ENCODE measurements around a stretch of chr1.

DNA sequence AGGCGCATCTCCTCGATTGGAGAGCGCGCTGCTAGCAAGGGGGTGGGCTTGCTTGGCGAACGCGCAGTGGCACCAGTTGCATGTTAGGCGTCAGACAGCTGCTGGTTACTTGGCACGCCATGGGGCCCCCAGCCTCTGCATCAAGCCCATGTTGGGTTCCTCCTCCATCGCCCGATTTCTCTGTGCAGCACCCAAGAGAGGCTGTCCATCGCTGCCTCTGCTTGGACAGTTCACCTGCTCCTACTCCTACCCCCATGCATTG, 400 bp upstream of the PHLDA3 start:
- RRBS, 2 experiments, result no CpG with 5 or more reads among the region's 12 CpGs

GRCh38 chr1:201486066-201486772, 17.2 kb upstream of the PHLDA3 start:
- RRBS, 2 experiments, result no CpG with 5 or more reads among the region's 4 CpGs

GRCh38 chr1:201488997-201490132, 17.6 kb downstream of the CSRP1 start:
- RRBS, 2 experiments, result no CpG with 5 or more reads among the region's 12 CpGs

DNA sequence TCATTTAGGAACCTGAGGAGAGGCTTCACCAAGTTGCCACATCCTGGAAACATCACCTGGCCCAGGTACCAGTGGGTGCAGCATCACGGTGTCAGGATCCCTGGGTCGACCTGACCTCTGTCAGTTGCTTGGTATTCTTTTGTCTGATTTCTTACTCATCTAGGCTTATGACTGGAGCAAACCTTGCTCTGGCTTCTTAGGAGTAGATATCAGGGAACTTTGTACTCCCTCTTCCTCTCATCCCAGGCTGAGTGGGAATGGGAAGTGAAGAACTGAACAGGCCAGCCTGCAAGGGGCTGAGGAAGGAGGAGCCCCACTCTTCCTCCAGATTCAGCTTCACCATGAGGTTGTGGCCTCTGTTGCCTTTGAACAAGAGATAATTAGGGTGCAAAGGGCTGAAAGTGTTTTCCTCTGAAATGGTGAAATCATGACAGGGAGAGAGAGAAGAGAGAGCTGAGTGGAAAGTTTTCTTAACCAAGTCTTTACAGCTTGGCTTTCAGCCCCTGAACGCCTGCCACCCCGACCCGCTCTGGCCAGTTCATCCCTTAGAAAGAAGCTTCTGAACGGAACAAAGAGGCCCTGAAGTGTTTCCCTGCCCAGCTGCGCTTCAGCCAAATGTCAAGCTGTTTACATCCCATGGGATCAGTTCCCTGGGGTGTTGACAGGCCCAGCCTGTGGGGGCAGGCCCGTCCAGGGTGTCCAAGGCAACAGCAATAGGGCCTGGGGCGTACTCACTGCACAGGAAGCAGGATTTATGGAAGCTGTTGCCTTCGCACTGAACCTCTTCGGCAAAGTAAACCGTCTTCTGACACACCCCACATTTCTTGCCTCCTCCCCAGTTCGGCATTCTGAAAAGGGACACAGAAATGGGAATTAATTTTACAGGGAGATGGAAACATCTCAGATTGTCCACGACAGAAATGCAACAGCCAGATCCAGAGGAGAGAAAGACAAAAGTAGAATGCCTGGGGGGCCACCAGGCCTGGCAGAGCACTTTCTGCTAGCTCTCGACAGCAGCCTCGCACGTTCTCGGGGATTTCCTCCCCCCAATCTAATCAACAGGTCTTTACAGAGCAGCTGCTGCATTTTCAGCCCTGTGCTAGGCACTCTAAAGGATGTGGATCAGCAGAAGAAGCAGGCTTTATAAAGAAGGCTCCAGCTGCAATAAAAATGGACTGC, 11.1 kb downstream of the CSRP1 start:
- RRBS, 2 experiments, result no CpG with 5 or more reads among the region's 18 CpGs

DNA sequence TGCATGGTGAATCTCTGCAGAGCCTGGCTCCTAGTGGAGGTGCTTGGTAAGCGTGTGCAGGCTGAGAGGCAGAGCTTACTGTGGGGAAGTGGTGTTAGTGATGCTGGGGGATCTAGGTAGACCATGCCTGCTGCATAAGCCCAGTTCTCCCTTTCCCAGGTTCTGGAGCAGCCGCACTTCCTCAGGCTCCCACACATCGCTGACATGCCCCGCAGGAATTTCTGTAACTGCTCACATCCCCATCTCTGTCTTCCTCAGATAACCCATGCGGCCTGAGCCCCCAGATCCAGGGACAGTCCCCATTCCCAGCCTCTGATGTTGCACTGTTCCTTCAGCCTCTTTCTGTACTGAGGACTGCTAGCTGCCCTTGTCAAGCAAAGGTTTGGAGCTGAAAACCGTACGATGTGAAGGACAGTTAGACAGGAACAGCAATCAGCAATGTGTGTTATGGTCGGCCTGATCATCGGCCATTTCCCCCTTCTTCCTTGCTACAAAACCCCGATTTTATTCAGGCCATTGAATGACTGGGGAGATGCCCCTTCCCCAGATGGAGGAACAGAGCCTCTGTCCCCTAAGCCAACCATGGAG, 8.0 kb downstream of the CSRP1 start:
- RRBS, 2 experiments, result no CpG with 5 or more reads among the region's 10 CpGs

- RRBS, 2 experiments, result no CpG with 5 or more reads among the region's 5 CpGs
Measured at GRCh38 chr1:201505846-201506456, 972 bp downstream of the CSRP1 start.

DNA sequence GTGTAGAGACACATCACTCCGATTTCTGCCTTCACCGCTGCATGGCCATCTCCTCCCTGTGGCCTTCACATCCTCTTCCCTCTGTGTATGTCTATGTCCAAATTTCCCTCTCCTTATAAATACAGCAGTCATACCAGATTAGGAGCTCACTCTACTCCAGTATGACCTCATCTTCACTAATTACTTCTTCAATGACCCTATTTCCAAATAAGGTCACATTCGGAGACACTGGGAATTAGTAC, 16.0 kb downstream of the NAV1 start:
- RRBS, 2 experiments, result no CpG with 5 or more reads among the region's 3 CpGs

GRCh38 chr1:201559688-201560265, 20.9 kb downstream of the NAV1 start:
- RRBS, 2 experiments, result no CpG with 5 or more reads among the region's 13 CpGs

GRCh38 chr1:201656148-201656511, 117.2 kb downstream of the NAV1 start:
- RRBS, 2 experiments, result no CpG with 5 or more reads among the region's 3 CpGs

DNA sequence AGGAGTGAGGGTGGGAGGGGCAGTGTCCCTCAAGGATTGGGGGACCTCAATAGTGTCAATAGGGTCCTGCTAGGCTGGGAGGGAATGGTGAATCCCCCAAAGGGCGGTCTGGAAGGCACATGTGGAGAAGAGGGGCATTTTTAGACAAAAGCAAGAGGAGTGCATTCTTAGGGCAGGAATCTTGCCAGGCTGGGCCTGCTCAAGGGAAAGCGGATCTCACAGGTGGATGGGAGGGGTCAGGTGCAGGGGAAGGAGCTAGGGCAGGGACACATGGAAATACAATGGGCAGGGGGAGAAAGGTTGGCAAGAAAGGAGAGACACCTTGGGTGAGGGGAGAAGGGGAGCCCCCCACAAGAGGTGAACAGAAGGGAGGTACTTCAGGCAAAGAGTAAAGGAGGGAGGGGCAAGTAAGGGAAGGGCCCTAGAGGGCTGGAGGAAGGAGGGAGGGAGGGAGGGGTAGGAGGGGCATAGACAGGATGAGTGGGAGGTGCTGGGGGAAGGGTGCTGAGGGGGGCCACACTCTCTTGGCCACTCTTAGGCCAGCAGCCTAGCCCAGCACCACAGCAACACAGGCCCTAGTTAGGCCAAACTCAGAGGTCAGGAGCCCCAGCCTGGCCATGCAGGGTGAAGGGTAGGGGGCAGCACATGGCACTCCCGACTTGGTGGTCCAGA, 6.0 kb downstream of the SHISA4 start:
- RRBS, 2 experiments, result no CpG with 5 or more reads among the region's 3 CpGs

DNA sequence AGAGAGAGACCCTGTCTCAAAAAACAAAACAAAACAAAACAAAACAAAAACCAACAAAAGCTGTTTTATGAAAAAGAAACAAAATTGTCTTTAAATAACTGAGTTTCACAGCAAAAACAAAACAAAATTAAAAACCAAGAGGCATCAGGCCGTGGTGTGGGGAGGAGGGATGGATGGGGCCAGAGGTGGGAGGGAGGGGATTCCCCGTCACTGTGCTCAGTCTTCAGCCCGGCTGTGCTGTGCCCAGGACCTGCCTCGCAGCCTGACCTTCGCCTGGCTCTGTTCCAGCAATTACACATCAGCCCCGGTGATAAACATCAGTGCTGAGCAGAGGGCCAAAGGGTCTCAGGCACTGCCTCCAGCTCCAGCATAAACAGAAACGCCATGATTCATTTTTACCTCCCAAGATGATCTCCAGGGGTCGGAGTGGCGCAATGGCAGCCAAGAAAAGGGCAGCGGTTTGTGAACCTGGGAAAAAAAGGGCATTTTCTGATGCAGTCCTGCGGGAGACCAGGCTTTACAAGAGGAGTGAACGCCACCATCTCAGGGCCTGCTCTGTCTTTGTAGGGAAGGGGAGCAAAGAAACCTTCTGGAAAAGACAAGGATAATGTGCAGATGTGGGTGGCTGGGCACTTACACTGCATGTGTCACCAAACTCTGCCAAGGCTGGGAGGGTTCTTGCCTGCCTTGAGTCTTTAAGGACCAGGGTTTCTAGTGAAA, 28.0 kb downstream of the SHISA4 start:
- RRBS, 2 experiments, result 87 to 89% methylated on average over 3 of the region's 12 CpGs

DNA sequence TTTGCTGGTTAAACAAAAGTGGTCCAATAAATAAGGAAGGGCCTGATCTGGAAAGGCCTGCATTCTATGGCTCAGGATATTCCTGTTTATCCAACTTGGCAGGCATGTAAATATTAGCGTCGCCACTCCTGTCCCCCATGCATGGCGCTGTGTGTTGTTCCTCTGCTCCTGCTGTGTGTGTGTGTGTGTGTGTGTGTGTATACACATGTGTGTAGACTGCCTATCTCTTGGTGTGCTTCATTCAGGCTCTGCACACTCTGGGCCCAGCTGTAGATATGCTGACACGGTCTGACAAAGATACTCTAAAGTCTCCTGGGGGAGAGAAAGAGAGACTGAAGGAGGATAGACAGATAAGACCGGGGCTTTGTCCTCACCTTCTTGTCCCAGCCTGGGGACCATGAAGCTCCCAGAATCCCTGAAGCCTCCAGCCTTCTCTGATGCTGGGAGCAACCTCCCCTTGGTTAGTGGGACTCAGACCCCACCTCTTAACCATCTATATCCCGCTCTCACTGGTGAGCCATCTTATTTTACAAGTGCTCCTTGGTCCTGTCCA, 6.7 kb downstream of the LMOD1 start:
- RRBS, 2 experiments, result no CpG with 5 or more reads among the region's 6 CpGs

GRCh38 chr1:201944503-201945043, 1.8 kb downstream of the LMOD1 start:
- RRBS, 2 experiments, result no CpG with 5 or more reads among the region's 4 CpGs

- RRBS, 2 experiments, result no CpG with 5 or more reads among the region's 27 CpGs
Measured at GRCh38 chr1:201955611-201956553, 579 bp downstream of the TIMM17A start.

DNA sequence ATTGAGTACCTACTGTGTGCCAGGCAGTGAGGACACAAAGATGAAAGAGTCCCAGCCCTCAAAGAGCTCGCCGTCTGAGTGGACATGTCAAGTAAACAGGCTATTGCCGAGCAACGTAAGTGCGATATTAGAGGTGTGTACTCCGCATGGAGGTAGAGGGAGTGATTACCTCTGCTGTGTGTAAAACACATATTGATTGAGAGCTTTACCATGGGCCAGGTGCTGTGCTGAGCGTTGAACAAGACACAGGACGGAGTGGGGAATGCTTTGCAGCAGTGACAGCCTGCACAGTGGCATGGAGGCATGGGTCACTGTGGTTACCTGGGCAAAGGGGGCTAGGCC, 49.5 kb upstream of the GPR37L1 start:
- RRBS, 2 experiments, result no CpG with 5 or more reads among the region's 8 CpGs

DNA sequence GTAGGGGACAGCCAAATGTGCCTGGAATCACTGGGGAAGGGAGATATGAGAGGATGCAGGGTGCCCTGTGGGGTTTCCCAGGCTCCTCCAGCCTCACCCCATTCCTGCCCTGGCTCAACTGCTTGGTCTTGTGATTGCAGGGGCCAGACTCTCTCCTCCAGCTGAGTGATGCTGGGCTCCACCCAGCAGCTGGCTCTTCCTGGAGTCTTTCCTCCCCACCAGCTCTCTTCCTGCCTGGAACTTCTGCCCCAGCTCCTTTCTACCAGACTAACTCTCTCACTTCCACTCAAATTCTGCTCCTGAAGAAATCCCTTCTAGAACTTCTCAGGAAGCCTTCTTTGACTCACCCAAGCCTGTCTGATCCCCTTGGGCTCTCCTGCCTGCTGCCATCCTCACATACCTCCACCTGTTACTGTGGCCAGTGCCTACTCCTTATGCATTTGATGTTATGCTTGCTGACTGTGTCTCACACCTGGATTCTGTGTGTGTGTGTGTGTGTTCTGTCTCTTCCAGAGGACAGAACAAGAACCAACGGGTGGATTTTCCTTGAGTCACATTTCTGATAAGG, 9.2 kb upstream of the GPR37L1 start:
- RRBS, 2 experiments, result no CpG with 5 or more reads among the region's 1 CpG

- RRBS, 2 experiments, result no CpG with 5 or more reads among the region's 8 CpGs
Measured at GRCh38 chr1:202150672-202150994, 6.1 kb upstream of the ARL8A start.

- RRBS, 2 experiments, result no CpG with 5 or more reads among the region's 10 CpGs
Measured at GRCh38 chr1:202153407-202154296, 6.8 kb downstream of the PTPN7 start.

DNA sequence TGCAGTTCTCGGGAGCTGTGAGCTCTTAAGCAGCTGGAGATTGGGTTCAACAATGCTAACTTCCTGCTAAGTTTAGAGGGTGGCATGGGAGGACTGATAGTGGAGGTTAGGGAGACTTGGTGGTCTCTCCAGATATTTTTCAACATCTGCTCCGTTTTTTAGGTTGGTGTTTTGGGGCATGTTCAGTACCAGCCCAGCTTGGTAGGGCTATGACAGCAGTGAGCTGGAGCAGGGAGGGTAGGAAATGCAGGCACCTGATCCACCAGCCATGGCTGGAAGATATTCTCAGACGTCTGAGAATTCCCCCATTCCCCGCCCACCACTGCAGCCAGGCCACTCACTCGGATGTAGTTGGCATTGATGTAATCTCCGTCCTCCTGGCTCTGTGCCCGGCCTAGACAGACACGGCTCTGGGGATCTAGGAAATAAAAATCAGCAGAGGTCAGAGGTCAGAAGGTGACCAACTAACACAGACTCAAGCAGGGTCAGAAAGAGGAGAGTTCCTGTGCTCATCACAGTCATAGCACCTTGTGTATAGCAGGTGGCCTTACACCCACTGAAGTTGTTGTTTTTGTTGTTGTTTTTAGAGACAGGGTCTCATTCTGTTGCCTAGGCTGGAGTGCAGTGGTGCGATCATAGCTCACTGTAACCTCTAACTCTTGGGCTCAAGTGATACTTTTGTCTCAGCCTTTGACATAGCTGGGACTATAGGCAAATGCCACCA, 5.0 kb downstream of the PTPN7 start:
- RRBS, 2 experiments, result no CpG with 5 or more reads among the region's 9 CpGs

- RRBS, 2 experiments, result no CpG with 5 or more reads among the region's 8 CpGs
Measured at GRCh38 chr1:202200681-202201052, 7.1 kb downstream of the LGR6 start.